Measurements from ENCODE around the genes SPTSSA and SRP54.

GRCh38 chr14:34051983-34052443, 101.1 kb upstream of the EGLN3 start:
- PRO-cap = no peak

GRCh38 chr14:34361388-34362266, 100.4 kb downstream of the SPTSSA start:
- PRO-cap = no peak

DNA sequence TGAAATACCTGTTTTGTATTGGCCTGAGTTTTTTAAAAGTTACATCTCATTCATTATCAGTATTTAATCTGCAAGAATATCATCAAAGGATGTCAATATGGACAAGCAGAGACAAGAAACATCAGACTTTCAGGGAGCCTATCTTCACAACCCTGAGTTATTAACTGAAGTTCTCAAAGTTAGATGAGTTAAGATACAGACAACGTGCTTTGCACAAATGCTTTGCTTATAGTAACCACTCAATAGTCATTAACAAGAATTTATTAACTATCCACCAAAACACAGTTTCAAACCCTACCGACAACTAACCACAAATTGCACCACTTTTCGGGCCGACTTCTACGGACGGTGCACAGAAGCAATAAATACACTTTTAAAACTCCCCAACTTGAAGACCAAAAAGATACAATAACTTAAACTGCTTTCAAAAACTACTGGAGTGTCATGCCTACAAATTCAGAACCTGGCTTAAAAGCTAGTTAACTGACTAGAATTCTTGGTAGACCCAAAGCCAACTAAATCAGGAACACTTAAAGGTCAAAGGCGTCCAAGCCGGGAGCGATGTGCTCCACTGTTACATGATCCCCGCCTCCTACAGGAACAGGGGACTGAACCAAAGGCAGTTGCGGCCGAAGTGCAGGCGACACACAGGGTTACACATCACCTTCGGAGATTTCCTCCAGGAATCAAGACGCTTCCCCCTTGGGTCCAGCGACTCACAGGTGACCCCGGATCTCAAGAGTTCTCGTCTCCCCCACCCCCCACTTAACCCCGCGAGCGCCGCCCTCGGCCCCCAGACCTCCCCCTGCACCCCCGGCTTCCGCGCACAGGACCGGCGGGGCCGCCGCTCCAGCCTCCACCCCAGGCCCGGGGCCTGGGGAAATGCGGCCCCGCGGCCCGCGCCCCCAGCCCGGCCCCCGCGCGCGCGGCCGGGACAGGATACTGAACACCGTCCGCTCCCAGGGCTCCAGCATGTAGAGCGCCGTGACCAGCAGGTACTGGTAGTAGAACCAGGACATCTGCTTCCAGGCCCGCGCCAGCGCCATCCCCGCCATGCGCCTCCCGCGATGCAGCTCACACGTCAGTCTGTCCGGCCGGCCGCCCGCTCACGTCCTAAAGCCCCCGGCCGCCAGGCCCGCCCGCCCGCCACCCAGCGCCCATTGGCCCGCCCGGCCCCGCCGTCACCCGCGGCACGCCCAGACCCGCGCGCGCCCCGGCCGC, at the start of gene SPTSSA:
Gene SPTSSA, minus strand, starts transcription at position 1,088 of the 1,221 bp plus-strand sequence.
- PRO-cap = bidirectional peak, plus-strand start outside the sequence, minus-strand start at position 1,088 of the sequence

- PRO-cap = no peak
Measured at GRCh38 chr14:34537357-34537903, 2.1 kb downstream of the EAPP start.

GRCh38 chr14:34546166-34546590, 6.7 kb upstream of the EAPP start:
- PRO-cap = no peak

DNA sequence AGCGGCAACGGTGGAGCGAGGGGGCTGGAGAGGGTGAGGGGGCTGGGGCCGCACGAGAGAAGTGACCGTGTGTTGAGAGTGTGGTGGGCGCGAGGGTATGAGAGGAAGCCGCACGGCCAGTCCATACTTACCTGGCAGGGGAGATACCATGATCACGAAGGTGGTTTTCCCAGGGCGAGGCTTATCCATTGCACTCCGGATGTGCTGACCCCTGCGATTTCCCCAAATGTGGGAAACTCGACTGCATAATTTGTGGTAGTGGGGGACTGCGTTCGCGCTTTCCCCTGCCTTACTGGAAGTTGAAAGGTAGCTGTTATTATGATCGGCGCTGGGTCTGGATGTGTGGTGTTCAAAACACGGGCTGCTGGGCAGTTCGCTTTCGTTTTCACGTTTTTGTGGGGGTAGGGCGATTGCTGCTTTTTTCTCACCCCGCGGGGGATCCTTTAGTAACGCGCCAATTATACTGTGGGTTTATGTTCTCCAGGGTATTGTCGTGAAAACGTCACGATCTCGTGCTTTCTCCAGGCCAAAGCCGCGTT, 7.2 kb upstream of the EAPP start:
- PRO-cap = unidirectional peak, plus-strand start at position 124 of the sequence

DNA sequence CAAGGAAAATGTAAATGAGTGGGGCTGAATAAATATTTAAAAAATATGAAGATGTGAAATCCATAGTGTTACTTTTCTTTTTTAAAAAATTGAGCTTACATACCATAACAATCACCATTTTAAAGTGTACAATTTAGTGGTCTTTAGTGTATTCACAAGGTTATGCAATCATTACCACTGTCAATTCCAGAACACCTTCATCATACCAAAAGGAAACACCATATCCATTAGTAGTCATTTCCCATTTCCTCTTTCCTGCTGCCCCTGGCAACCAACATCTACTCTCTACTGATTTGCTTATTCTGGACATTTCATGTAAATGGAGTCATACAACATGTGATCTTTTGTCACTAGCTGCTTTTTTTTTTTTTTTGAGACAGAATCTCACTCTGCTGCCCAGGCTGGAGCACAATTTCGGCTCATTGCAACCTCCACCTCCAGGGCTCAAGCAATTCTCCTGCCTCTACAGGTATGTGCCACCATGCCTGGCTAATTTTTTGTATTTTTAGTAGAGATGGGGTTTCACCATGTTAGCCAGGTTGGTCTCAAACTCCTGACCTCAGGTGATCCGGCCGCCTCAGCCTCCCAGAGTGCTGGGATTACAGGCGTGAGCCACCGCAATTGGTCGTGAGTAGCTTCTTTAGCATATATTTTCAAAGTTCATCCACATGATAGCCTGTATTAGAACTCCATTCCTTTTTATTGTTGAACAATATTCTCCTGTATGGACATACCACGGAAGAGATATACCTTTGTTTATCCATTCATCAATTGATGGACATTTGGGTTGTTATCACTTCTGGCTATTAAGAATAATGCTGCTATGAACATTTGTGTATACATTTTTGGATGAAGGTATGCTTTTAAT, 67.0 kb upstream of the CFL2 start:
- PRO-cap = no peak

GRCh38 chr14:34800091-34800650, 75.0 kb downstream of the BAZ1A start:
- PRO-cap = no peak

- PRO-cap = bidirectional peak, plus-strand start at chr14:34874494, minus-strand start at chr14:34874403; bidirectional peak, plus-strand start at chr14:34874893, minus-strand start at chr14:34874897; bidirectional peak, plus-strand start at chr14:34875452, minus-strand start at chr14:34875177
Measured at GRCh38 chr14:34874447-34875206, 533 bp downstream of the BAZ1A start.

DNA sequence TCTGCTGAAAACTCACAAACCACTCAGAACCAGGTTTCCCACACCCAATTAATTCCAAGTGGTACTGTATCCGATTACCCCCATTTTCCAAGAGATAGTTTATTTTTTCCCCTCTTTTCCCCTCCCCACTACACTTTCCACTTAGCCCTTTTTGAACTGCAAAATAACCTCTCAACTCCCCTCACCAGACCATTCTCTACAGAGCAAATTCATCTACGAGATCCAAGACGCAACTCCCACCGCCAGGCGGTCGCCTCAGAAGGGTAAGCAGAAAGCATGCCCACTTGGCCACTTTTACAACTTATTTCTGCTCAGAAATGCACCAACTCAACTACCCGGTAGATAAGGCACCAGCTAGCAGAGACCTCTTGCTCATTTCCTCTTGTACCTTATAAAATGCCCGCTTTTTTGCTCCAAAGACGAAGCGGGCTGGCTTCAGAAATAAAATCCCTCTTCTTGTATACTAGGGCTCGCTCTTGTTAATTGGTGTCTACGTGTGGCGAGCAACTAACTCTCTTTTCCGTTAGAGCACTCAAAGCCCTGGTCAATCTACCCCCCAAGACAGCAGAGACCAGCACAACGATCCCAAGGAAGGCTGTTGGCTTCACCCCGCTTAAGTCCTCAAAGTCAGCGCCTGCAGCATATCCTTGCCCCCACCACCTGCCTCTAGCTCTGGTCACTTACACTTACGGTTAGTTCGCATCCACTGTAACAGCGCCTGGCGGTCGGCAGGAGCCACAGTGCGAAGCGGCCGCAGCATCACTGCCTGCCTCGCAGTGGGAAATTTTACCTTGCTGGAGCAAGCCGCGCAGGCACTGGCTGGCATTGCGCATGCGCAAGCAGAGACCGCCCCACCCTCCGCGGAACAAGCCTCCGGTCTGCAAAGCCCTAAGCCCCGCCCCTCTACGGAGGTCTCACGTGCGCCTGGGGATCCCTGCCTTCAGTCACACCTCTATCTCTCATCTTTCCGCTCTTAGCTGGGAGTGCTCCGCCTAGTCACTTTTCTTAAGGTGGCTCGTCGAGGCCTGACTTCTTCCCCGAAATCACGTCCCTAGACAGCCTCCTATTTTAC, 716 bp upstream of the SRP54 start:
- PRO-cap = bidirectional peak, plus-strand start at position 943 of the sequence, minus-strand start at position 674 of the sequence

GRCh38 chr14:34982812-34983180, at the start of gene SRP54:
Gene SRP54 (plus strand): TSS chr14:34982992.
- PRO-cap = bidirectional peak, plus-strand start at chr14:34983078, minus-strand start at chr14:34982942

DNA sequence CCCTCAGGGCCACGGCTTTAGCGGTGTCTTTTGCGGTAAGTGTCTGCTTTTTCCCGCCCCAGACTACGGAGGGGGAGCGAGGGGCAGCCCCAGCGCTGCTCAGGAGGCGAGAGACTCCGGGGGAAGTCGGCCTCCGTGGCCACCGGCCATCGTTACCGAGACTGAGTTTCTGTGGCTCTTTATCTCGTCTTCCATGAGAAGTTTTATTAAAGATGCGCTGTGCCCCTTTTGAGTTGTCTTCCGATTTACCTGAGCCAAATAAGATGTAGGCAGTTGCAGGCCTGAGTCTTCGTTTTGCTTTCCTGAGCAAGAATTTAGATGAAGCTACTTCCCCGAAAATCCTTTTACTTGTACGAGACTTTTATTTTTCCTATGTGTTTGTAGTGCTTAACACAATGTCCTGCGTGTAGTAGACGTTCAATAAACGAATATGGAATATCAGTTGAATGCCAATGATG, 418 bp downstream of the SRP54 start:
- PRO-cap = no peak

- PRO-cap = no peak
Measured at GRCh38 chr14:35116884-35117549, 4.8 kb downstream of the PPP2R3C start.

- PRO-cap = no peak
Measured at GRCh38 chr14:35287204-35288161, 4.7 kb upstream of the PSMA6 start.

GRCh38 chr14:35331637-35332047, 39.5 kb downstream of the PSMA6 start:
- PRO-cap = no peak

- PRO-cap = no peak
Measured at GRCh38 chr14:35356560-35356935, 48.0 kb downstream of the NFKBIA start.

DNA sequence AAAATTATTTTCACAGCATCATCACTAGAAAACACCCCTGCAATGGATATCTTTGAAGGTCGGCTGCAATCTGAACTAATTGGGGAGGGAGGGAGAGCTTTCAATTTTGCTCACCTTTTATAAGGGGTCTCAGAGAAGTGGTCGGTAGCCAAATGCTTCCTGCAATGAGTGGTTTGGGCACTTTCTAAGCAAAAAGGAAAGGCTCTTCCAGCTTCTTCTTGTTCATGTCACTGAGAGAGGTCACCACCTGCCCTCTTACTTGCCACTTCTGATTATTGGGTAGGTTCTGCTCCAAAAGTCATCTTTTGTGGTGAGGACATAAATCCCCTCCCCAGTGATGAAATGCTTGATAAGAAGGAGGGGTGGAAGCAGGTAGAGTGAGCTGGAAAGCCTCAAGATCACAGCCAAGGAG, 103.0 kb downstream of the MBIP start:
- PRO-cap = no peak

DNA sequence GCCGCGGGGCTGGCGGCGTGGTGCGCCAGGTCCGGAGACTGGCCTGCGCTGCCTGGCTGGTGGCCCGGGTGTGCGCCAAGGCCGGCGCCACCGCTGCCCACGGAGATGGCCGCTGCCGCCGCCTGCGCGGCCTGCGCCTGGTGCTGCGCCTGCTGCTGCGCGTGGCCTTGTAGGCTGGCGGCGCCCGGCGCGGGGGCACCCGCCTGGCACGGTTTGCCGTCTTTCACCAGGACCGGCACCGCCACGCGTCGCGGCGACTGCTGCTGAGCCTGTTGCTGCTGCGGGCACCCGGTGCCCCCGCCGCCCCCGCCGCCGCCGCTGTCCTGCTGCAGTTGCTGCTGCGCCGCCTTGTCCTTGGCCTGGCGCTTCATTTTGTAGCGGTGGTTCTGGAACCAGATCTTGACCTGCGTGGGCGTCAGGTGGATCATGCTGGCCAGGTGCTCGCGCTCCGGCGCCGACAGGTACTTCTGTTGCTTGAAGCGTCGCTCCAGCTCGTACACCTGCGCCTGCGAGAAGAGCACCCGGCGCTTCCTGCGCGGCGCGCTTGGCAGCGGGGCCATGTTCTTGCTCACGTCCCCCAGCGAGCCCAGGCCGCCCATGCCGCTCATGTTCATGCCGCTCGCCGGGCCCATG, 2.5 kb downstream of the NKX2-1 start:
- PRO-cap = no peak

GRCh38 chr14:36659598-36660446, 1.8 kb upstream of the PAX9 start:
- PRO-cap = no peak

DNA sequence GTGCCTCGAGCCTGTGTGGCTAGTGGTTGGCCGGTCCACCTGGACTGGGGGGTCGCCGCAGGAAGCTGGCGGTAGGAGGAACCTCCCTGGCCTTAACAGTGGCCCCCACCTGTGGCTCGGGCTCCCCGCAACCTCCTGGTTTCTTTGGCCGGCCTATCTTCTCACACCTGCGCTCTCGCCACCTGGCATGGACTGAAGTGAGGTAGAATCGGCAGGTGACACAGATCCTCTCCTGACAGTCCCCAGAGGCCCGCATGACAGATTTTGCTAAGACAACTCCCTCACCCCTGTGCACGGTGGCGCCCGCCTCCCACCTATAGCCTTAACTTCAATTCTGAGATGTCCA, 499 bp upstream of the PAX9 start:
- PRO-cap = no peak

All from SP-49 (cell line).